Pericardium fibroblast (primary cell): Measurements from ENCODE around the genes SLC17A2, H1-2 and H1-6.

DNA sequence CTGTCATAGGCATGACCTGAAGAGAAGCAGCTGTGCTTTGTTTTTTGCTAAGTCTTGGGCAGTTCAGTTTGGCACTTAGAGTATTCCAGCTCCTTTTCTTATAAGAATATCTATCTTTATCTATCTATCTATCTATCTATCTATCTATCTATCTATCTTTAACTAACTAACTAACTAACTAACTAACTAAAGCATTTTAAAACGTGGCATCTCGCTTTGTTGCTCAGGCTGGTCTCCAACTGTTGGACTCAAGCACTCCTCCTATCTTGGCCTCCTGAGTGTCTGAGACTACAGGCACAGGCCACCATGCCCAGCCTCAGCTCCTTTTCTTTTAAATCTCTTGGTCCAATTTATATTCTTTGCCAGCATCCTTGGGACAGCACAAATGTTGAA lies 17.6 kb downstream of the CARMIL1 start:
- RAMPAGE, long total RNA: no peak

GRCh38 chr6:25329831-25330371 lies 50.7 kb downstream of the CARMIL1 start:
- RAMPAGE, long total RNA: no peak

DNA sequence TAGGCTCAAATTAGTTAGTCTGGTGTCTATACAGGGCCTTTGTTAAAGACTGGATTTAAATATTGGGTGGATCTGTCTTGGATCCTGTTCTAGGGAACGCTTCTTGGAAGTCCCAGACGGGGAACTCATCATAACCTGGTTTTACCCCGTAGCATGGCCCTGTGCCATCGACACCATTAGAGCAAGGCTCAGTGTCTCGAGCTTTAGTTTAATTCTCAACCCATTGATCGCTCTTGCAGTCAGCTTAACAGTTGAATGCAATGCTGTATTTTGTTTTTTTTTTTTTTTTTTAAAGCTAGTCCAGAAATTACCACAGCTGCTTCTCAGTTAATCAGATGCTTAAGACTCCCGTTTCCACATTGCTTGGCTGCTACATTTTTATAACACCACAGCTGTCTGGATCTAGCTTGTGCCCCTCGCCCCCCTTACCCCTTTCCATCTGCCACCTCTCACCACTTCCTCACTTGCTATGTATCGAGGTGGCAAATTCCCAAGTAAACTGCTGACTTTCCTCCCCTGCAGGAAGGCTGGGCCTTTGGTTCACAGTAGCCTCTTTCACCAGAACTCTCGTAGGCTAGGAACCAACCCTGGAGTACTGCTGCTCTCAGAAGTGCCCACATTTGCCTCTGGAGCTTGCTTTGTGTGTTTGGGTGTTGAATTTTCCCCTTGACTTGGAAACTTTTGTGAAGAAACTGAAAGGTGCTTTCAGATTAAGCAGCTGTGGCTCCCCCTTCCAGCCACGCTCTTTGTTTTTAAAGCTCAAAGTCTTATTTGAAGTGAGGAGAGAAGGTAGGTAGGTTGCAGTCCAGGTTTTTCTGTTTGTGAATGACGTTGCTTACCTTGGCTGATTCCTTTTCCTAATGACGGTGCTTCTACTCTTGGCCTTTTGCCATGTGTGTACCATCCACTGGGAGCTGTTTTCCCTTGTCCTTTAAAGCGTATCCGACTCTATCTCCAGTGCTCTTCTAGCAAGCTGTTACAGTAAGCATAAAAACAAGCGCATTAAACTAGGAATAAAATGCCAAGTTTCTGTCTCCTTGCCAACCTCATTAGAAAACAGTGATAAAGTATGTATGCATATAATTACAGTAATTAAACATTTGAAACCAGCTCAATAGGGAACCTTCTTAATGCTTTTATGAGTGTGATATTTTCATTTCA lies 90.3 kb downstream of the CARMIL1 start:
- RAMPAGE, long total RNA: no peak

DNA sequence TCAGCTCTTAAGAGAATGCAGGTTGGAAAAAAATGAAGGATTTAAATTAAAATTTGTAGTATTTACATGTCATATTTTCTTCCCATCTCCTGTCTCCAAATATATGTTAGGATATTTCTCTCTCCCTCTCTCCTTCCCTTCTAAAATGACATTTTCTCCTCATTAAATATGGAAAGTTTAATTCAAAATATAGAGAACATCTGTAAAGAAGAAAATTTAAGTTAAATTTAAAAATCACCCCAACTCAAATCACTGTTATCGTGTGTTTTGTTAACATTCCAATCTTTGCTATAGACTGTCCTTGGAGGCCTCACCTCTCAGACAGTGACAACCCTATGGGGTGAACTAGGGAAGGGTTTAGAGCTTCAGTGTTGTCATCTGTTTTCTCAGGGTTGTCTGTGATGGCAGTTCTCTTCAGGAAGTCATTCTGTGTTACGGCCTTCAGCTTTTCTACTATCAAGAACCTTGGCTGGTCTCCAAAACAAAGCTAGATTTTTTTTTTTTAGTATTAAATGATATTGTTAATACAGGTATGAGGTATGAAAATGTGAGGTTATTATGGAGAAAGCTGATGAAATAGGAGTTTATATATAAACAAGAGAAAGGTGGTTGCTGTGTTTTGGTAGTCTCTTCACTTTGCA lies 162.3 kb downstream of the CARMIL1 start:
- RAMPAGE, long total RNA: no peak

DNA sequence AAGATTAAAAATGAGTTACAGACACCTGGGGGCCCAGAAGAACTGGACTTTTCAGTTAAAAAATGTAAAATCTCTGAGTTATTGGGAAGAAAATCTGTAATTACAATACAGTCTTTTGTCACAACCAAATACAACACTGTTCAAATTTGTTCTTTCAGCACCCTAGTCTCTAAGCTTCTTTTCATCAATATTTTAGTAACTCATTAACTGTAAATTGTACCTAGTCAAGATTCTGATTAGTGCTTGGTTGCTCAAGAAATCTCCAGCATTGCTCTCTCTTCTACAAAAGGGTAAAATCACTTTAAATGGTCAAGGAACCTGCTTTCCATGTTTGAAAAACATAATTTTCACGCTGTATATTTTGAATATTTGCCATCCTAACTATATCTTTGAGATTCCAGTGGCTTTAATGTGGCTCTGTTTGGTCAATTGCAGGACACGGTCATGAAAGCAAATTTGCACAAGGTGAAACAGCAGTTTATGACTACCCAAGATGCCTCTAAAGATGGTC lies 9.2 kb downstream of the SCGN start:
- RAMPAGE, long total RNA: no peak

- RAMPAGE, long total RNA: no peak
Observed at GRCh38 chr6:25830329-25830843, 1.5 kb downstream of the SLC17A1 start.

DNA sequence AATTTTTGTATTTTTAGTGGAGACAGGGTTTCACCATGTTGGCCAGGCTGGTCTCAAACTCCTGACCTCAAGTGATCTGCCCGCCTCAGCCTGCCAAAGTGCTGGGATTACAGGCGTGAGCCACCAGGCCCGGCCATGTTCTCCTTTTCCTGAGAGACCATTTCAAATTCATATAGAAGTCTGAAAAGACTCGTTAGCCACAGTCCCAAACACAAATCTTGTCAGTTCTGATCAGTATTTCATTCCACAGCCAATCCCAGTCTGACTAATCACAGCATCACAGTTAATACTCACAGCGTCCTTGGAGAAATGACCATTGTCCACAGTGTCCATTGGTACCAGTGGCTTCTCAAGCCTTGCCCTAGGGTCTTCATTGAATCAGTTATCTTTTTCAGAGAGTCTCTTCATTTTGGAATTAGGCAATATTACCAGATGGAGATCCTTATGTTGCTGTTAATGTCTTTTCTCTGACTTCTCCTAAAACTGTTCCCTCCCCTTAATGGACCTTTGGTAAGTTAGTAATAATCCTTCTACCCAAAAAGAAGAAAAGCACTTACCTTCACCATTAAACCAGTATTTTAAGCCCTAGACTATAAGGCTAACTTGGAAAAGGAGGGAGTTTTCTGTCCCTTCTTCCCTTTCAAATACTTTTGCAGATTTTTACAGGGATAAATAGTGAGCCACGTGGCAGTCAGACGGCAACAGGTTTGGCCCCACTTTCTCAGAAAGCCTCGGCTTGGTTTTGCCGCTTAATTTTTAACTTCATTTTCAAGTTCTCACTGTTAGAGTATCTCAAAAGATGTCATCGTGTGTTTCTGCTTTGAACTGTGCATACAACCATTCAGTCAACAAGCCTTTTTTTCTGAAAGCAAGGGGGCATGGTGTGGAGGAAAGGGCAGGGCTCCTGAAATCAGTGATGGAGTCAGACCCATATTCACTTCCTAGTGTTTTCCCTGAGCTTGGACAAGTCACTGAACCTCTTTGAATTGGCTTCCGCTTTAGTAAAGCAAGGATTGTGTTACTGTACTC lies at the start of gene SLC17A2:
SLC17A2 (minus strand) TSS at position 709 of the 1,029 bp plus-strand sequence.
- RAMPAGE, long total RNA: no peak

DNA sequence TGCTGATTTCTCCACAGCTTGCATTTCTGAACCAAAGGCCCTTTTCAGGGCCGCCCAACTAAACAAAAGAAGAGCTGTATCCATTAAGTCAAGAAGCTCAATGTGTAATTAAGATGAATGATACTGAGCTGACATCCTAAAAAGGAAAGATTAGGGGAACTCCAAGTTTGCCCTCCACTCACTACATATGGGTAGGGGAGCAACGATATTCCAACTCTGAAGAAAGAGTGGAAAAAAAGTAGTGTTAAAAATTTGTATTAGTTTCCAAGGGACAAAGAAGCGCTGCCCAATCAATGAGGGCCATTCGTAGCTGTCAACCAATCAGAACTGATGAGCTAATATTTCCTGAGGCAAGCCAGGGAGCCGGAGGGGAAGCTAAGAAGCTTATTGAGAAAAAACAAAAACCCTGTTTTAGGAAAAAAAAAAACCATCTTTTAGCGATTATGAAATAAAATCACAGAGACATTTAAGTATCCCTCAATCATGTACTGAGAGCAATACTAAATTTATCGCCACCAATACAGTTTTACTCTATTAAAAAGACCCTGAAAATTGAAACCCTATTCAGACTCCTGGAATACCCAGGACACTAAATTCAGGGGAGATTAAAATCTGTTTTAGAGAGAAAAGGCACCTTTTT lies 665 bp downstream of the H4C1 start:
- RAMPAGE, long total RNA: no peak

DNA sequence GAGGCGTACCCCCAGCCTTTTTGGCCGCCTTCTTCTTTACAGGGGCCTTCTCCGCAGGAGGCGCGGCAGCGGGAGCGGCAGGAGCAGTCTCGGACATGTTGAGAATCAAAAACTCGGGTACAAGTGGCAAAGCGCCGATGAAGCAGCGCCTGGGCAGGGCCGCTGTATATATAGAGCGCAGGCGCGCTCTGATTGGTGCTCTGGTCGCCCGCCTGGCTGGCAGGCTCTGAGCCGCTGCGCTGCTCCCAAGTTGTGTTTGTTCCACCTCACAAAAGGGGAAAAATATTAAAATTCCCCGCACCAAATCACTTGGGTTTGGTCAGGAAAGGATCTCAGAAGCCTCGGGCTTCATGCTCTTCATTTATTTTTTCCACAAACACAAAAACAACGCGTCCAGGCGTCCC lies at the start of gene H1-2:
H1-2 (minus strand) TSS at position 139 of the 404 bp plus-strand sequence.
- RAMPAGE, long total RNA: start-site peak on the minus strand centred at position 136 of the sequence, 17 bp wide, 4,529 and 1,968 reads in 2 replicates

GRCh38 chr6:26092376-26093019 lies 5.3 kb downstream of the HFE start:
- RAMPAGE, long total RNA: no peak

DNA sequence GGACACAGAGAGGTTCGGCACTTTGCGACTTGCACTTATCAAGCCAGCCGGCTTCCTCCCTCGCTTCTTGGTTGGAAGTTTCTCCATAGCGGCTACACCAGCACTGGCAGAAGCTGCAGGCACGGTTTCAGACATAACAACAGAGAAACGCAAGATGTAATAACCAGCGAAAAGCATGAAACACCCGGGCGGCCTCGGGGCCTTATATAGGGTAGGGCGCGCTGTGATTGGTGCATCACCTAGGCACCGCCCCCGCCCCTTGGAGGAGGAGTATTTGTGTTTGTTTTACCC lies at the start of gene H1-6:
H1-6 (minus strand) TSS at position 177 of the 291 bp plus-strand sequence.
- RAMPAGE, long total RNA: no peak

GRCh38 chr6:26139381-26140551 lies 15.8 kb downstream of the H2AC6 start:
- RAMPAGE, long total RNA: no peak

- RAMPAGE, long total RNA: no peak
Observed at GRCh38 chr6:26331789-26332257, 33.2 kb upstream of the BTN3A2 start.

DNA sequence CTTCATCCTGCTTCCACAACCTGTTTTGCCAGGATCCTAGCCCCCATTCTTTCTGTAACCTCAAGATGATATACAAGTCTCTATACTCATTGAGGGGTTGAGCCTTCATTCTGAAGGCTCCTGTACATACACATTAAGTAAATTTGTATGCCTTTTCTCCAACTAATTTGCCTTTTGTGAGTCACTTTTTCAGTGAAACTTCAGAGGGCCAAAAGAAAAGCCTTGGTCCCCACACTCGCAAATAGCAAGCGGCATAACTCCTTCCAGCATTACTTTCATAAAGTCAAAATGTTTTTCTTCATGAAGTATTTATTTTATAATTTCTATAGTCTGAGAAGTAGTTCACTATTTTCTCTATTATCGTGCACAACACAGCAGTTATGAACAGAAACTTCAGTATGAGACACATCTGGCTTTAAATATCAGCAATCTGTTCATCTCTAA lies 17.9 kb upstream of the BTN3A2 start:
- RAMPAGE, long total RNA: no peak

GRCh38 chr6:26388046-26388548 lies 5.2 kb downstream of the BTN2A2 start:
- RAMPAGE, long total RNA: no peak

DNA sequence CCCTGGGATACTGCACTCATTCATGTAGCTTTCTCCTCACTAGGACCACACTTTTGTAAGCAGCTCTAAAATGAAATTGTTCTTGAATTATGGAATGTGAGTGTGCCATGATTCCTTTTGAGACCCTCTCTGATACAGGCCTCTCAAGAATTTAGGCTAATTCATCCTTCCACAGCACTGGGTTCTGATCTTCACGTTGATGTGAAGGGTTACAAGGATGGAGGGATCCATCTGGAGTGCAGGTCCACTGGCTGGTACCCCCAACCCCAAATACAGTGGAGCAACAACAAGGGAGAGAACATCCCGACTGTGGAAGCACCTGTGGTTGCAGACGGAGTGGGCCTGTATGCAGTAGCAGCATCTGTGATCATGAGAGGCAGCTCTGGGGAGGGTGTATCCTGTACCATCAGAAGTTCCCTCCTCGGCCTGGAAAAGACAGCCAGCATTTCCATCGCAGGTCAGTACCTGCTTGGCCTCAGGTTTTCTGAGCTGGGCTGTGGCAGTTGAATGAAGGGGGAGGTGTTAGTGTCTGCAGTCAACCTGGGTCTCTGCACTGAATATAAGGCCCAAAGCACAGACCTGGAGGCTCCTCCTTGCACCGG lies 5.5 kb downstream of the BTN3A1 start:
- RAMPAGE, long total RNA: no peak

DNA sequence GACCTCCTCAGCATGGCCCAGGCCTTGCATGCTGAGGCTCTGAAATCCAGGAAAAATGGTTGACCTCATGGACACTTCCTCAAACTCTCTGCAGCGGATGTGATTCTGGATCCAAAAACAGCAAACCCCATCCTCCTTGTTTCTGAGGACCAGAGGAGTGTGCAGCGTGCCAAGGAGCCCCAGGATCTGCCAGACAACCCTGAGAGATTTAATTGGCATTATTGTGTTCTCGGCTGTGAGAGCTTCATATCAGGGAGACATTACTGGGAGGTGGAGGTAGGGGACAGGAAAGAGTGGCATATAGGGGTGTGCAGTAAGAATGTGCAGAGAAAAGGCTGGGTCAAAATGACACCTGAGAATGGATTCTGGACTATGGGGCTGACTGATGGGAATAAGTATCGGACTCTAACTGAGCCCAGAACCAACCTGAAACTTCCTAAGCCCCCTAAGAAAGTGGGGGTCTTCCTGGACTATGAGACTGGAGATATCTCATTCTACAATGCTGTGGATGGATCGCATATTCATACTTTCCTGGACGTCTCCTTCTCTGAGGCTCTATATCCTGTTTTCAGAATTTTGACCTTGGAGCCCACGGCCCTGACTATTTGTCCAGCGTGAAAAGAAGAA lies 11.1 kb downstream of the BTN3A1 start:
- RAMPAGE, long total RNA: no peak

DNA sequence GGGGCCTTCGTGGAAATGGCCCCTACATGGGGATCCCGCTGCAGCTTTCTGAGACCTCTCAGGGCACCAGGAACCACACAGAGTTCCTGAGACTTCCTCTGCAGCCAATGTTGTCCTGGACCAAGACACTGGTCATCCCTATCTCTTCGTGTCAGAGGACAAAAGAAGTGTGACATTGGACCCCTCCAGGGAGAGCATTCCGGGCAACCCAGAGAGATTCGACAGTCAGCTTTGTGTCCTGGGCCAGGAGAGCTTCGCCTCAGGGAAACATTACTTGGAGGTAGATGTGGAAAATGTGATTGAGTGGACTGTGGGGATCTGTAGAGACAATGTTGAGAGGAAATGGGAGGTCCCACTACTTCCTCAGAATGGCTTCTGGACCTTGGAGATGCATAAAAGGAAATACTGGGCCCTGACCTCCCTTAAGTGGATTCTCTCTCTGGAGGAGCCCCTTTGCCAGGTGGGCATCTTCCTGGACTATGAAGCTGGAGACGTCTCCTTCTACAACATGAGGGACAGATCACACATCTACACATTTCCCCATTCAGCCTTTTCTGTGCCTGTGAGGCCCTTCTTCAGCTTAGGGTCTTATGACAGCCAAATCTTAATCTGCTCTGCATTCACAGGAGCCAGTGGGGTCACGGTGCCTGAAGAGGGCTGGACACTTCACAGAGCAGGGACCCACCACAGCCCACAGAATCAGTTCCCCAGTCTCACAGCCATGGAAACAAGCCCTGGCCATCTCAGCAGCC lies 9.5 kb upstream of the BTN3A3 start:
- RAMPAGE, long total RNA: no peak

DNA sequence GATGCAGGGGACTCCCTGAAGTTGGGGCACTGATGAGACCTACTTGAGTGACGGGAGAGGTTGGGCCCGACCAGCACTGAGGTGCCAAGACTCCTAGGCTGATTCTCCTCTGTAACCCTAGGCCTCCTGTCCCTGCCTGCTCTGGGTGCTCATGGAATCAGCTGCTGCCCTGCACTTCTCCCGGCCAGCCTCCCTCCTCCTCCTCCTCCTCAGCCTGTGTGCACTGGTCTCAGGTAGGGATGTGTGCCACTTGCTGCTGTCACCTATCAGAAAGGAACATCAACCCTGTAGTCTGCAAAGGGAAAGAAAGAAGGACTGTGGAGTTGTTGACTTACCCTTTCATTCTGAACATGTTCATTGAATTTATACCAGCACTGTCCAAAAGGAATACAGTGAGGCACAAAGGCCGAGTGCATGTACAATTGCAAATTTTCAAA lies 749 bp downstream of the BTN2A1 start:
- RAMPAGE, long total RNA: no peak

- RAMPAGE, long total RNA: no peak
Observed at GRCh38 chr6:26479037-26479398, 21.1 kb upstream of the BTN1A1 start.